Omental fat pad (tissue), 4 donors: ENCODE measurements around a stretch of chr4.

DNA sequence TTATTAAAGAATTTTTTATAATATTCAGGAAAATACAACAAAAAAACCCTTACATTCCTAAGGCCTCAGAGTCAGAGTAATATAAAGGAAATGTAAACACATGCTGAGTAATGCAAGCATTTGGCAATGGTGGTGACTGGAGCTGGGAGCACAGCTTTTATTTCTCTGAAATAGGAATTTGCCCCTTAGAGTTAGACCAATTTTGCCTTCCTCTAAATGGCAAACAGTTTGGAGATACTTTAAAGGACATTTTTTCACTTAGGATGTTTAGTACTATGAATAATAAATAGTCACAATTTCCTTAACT is 16.2 kb upstream of the F11 start:
- PRO-cap, result no peak
- RAMPAGE, long total RNA, 4 experiments, result no peak in any of the 4 experiments

GRCh38 chr4:186728643-186729263 is 5.1 kb upstream of the FAT1 start:
- PRO-cap, result no peak
- RAMPAGE, long total RNA, 4 experiments, result no peak in any of the 4 experiments

DNA sequence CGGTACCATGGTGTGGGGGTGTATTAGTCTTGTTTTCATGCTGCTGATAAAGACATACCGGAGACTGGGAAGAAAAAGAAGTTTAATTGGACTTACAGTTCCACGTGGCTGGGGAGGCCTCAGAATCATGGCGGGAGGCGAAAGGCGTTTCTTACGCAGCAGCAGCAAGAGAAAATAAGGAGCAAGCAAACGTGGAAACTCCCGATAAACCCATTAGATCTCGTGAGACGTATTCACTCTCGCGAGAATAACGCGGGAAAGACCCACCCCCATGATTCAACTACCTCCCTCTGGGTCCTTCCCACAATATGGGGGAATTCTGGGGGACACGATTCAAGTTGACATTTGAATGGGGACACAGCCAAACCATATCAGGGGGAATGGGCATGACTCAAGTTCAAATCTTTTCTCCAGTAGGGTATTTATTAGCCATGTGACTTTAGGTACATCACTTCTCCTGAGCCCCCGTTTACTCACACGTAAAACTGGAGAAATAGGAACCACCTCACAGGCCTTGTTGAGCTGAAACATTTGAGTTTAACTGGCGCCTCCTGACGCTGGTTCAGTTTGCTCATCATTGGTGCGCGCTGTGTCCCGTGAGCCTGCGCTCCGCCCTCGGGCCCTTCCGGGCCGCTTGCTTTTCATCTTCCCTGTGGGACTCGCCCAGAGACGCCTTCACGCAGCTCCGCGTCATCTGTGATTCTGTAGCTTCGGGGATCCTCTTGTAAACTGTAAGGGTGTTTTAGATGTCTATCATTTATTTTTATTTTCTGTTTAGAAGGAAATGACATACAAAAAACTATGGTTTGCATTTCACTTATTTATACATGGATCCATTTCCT is 35.5 kb upstream of the FAT1 start:
- PRO-cap, result no peak
- RAMPAGE, long total RNA, 4 experiments, result no peak in any of the 4 experiments

DNA sequence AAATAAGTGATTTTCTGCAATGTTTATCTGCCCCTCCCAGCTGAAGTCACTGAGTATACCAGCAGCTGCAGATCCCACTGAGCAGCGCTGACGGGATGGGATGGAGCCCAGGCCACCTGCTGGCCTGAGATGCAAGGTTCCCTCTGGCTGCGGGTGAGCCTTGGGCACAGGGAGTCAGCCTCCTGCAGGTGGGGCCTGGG is 223.0 kb upstream of the FAT1 start:
- PRO-cap, result no peak
- RAMPAGE, long total RNA, 4 experiments, result no peak in any of the 4 experiments

- PRO-cap, result no peak
- RAMPAGE, long total RNA, 4 experiments, result start-site peak on the minus strand in 1 of 4 experiments, at chr4:189787530-189787577 at its widest, 28 reads per replicate
Observed at GRCh38 chr4:189787289-189787805, 153.3 kb upstream of the FRG1 start.

DNA sequence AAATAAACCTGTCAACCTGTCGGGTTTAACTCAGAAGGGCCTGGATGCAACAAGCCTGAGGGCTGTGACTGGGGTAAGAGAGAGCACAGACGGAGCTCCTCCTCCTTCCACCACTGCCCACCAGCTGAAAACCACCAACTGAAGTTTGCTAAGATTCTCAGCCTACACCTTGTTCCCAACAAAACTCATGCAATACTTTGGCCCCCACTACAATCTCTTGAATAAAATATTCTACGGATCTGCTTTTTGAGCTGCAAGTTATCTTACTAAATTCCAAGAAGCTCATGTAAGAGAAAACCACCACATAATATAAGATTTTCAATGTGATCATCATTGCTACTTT is 25.4 kb upstream of the FRG1 start:
- PRO-cap, result no peak
- RAMPAGE, long total RNA, 4 experiments, result no peak in any of the 4 experiments

DNA sequence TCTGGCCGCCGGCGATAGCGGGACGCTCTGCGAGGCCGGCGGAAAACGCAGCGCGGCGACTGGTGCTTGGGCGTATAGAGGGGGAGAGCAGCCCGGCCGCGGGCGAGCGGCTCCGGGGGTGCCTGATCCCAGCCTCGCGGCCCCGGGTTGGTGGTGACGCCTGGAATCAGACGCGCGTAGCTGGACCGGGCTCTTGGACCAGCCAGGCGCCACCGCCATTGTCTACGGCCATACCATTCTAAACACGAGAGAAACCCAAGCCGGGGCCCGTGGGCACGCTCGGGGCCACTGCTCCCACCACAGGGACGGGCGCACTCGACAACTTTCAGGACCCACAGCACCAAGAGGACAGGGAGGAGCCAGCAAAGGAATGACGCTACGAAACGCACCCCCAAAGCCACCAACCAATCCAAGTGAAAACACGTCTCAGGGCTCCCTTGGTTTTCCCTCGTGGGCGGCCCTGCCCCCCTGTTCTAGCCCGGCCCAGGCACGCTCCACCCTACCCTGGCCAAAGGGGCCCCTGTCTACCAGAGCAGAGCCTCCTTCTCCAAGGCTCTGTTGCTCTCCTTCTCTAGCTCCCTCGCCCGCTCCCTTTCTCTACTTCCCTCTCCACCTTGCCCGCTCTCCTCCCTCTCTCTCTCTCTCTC is 7.8 kb downstream of the FRG2 start:
- PRO-cap, result no peak
- RAMPAGE, long total RNA, 4 experiments, result no peak in any of the 4 experiments